ENCODE data around the gene CCDC122.

DNA sequence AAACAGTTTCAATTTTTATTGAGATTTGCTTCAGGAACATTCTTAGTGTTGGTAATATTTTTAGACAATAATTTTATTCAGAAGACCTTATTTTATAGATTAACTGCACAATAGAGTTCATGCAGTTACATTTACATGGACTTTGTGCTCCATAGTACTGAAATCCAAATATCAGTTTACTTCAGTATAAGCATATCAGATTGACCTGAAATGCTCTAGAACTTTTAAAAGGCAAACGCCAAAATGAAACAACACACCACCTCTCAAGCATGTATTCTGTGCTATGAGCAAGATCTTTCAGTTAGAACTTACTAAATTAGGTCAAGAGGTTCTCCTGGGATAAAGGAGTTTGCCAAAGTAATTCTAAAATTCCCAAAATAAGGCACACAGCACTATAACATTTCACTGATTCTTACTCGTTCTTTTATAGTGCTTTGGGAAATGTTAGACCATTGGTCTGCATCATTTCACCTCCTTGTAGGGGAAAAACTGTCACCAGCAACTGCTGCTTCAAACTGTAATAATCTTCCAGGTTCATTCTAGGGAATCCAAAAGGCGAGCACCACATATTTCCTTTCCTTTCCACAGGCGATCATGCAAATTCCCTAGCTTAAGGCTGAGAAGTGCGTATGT is 275.4 kb downstream of the ENOX1 start:
- PRO-cap, result no peak
- RRBS, result no CpG with 5 or more reads among the region's 5 CpGs

GRCh38 chr13:43686444-43687150 is 100.2 kb downstream of the ENOX1 start:
- PRO-cap, result no peak
- RRBS, result no CpG with 5 or more reads among the region's 7 CpGs

- PRO-cap, result unidirectional peak, minus-strand start at chr13:43805875
- RRBS, result no CpG with 5 or more reads among the region's 8 CpGs
Measured at GRCh38 chr13:43805489-43805947, 18.7 kb upstream of the ENOX1 start.

GRCh38 chr13:43879314-43880258 is at the start of gene CCDC122:
Gene CCDC122 (minus strand): TSS chr13:43879740.
- PRO-cap, result bidirectional peak, plus-strand start at chr13:43879573, minus-strand start at chr13:43879523; bidirectional peak, plus-strand start at chr13:43880055, minus-strand start at chr13:43880047
- RRBS, result 1% methylated on average over 39 of the region's 98 CpGs

DNA sequence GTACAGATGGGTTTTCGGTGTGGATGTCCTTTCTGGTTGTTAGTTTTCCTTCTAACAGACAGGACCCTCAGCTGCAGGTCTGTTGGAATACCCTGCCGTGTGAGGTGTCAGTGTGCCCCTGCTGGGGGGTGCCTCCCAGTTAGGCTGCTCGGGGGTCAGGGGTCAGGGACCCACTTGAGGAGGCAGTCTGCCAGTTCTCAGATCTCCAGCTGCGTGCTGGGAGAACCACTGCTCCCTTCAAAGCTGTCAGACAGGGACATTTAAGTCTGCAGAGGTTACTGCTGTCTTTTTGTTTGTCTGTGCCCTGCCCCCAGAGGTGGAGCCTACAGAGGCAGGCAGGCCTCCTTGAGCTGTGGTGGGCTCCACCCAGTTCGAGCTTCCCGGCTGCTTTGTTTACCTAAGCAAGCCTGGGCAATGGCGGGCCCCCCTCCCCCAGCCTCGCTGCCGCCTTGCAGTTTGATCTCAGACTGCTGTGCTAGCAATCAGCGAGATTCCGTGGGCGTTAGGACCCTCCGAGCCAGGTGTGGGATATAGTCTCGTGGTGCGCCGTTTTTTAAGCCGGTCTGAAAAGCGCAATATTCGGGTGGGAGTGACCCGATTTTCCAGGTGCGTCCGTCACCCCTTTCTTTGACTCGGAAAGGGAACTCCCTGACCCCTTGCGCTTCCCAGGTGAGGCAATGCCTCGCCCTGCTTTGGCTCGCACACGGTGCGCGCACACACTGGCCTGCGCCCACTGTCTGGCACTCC is 95.8 kb downstream of the LACC1 start:
- PRO-cap, result no peak
- RRBS, result no CpG with 5 or more reads among the region's 30 CpGs

- PRO-cap, result no peak
- RRBS, result no CpG with 5 or more reads among the region's 4 CpGs
Measured at GRCh38 chr13:43986146-43986964, 106.7 kb downstream of the LACC1 start.

GRCh38 chr13:44052302-44053382 is 108.4 kb downstream of the SMIM2 start:
- PRO-cap, result no peak
- RRBS, result no CpG with 5 or more reads among the region's 17 CpGs

GRCh38 chr13:44155999-44156476 is 5.0 kb downstream of the SMIM2 start:
- PRO-cap, result no peak
- RRBS, result no CpG with 5 or more reads among the region's 8 CpGs

DNA sequence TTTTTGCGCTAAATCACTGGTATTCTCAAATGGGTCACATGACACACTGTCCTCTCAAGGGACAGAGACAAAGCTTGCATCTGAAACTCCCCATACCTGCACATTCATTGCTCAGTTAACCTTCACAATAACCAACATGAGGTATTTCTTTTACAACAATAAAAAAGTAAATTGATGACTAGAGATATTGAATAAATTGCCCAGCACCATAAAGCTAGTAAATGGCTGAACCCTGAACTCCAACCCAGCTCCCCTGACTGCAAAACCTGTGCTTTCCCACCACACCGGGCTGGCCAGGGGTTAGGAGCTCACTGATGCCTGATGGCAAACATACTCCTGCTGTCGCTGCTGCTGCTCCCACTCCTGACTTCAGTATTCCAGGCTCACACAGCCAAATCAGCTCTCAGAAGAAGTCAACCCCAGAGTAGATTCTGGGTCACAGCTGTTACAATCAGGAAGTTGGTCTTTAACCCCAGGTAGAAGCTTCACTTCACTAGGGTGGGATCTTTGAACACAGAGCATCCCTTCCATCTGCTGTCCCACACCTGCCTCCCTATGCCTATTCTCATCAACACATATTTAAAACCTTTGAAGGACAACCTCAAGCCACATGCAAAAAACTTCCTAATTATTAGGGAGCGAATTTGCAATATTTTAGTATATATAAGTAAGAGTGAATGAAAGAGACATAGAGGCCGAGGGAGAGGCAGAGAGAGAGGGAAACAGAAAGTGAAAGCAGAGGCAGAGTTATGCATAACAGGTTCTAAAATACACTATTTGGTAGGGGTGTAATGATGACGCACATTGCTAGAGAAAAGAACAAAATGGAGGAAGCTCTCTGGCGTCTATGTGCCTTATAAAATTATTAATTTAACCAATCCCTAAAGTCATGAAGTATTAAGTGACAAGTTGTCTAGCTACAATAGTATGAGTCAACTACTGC is 99.5 kb upstream of the SERP2 start:
- PRO-cap, result bidirectional peak, plus-strand start at position 822 of the sequence, minus-strand start at position 731 of the sequence
- RRBS, result no CpG with 5 or more reads among the region's 7 CpGs

- PRO-cap, result no peak
- RRBS, result no CpG with 5 or more reads among the region's 4 CpGs
Measured at GRCh38 chr13:44274756-44275362, 98.8 kb upstream of the SERP2 start.

GRCh38 chr13:44292430-44293094 is 81.1 kb upstream of the SERP2 start:
- PRO-cap, result no peak
- RRBS, result no CpG with 5 or more reads among the region's 1 CpG

DNA sequence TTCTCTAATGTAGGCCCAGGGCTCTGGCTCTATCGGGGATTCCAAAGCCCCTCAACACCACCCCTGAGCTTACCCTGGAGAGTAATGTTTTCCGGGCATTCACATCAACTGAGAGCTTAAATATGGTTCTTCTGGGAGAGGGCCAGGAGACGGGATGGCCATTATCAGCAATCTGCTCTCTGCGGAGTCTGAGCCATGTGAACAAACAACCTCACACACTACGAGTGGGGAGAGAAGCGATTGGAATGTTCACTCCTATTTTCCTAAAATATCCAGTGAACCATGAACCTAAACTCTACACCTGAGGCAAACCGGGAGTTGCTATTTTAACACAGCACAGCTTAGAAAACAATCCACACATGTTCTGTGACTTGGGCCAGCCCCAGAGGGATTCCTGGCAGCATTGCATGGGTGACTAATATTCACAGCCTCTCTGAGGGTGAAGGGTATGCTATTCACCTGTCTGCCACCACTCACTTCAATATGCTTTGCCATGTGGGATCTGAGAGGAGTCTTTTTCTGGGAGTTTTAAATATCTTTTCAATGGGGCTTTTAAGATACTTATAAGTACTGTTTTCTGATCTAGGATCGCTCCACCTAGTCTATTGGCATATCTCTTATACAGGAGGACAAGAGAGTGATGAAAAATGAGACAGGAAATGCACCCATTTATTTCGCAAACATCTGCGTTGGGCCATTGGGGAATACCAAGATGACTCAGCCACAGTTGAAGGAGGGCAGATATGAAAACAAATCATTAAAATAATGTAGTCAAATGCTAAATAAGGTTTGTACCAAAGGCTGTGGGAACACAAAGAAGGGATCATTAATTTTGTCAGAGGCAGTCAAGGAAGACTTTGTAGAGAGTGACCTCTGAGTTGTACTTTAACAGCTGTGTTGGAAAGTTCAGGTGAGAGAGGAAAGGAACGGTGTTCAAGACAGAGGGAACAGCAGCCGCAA is 72.5 kb upstream of the SERP2 start:
- PRO-cap, result bidirectional peak, plus-strand start at position 481 of the sequence, minus-strand start at position 388 of the sequence
- RRBS, result no CpG with 5 or more reads among the region's 12 CpGs

GRCh38 chr13:44310356-44310772 is 63.3 kb upstream of the SERP2 start:
- PRO-cap, result no peak
- RRBS, result no CpG with 5 or more reads among the region's 7 CpGs

GRCh38 chr13:44374001-44374720 is 537 bp downstream of the SERP2 start:
- PRO-cap, result no peak
- RRBS, result 86% methylated on average over 7 of the region's 39 CpGs

GRCh38 chr13:44406112-44406555 is 32.5 kb downstream of the SERP2 start:
- PRO-cap, result no peak
- RRBS, result no CpG with 5 or more reads among the region's 5 CpGs

DNA sequence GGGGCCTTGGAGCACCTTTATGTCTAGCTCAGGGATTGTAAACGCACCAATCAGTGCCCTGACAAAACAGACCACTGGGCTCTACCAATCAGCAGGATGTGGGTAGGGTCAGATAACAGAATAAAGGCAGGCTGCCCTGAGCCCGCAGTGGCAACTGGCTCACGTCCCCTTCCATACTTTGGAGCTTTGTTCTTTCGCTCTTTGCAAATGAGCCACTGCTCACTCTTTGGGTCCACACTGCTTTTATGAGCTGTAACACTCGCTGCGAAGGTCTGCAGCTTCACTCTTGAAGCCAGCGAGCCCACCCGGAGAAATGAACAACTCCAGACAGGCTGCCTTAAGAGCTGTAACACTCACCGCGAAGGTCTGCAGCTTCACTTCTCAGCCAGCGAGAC is 40.6 kb downstream of the SERP2 start:
- PRO-cap, result no peak
- RRBS, result no CpG with 5 or more reads among the region's 11 CpGs

GRCh38 chr13:44414603-44415324 is 41.1 kb downstream of the SERP2 start:
- PRO-cap, result no peak
- RRBS, result no CpG with 5 or more reads among the region's 39 CpGs

- PRO-cap, result no peak
- RRBS, result no CpG with 5 or more reads among the region's 7 CpGs
Measured at GRCh38 chr13:44904826-44905373, 84.4 kb downstream of the NUFIP1 start.

GRCh38 chr13:44906608-44907312 is 82.5 kb downstream of the NUFIP1 start:
- PRO-cap, result no peak
- RRBS, result no CpG with 5 or more reads among the region's 10 CpGs

DNA sequence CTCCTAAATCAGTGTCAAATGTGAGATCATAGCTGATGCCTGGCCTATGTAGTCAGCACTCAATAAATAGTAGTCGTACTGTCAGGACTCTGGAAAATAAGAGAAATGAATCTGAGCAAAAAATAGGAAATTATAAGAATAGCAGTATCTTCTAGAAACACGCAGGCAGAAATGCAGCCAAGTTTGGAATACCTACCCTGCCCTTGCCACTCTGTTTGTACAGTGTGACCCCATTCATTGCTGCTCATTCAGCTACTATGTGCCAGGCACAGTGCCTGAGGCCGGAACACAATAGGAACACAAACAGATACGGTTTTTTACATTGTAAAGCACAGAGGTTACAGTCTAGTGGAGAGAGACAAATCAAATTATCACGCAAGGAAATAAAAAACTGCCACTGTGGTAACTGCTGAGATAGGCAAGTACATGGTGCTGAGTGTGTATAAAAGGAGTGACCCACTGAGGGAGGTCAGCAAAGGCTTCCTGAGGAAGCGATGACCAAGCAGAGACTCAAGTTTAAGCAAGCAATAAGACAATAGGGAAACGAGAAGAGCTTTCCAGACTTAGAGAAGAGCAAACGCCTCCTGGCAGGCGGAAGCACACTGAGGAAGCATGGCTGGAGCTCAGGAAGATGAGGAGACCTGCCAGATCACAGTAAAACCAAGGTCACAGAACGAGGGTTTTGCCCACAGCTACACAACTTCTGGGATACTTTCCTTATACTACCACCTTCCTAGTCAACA is 56.5 kb downstream of the NUFIP1 start:
- PRO-cap, result no peak
- RRBS, result no CpG with 5 or more reads among the region's 10 CpGs

All from MCF 10A (cell line).